Measurements from ENCODE around the gene RASGRP1.

- PRO-cap: no peak
These were observed 26.1 kb downstream of the CDIN1 start for GRCh38 chr15:36605433-36605939.

DNA sequence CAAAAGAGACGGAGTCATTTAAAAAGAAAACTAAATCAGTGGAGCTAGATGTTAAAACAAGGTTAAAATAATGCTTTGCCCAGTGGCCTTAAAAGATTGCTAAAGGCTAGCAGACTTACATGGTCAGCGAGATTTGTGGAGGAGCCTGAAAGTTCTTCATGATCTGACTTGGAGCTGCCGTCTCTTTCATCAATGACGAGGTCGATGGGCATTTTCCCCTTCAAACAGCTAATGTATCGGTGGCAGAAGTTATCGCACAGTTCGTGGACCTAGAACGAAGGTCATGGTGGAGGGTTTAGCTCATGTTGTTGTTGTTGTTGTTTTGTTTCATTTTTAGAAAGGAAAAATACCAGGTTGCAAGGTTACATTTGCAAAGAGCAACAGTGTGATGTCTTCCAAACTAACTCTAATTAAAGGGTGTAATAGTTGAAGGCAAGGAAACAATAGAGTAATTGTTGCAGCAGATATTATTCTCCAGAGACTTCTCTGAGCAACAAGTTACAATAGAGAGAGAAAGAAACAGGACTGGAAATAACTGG is 6.8 kb downstream of the MEIS2 start:
- PRO-cap: no peak

- PRO-cap: unidirectional peak, plus-strand start at chr15:37095903
These were observed 4.3 kb downstream of the MEIS2 start for GRCh38 chr15:37095739-37096836.

GRCh38 chr15:37219420-37219969 is 119.1 kb upstream of the MEIS2 start:
- PRO-cap: no peak

GRCh38 chr15:37558209-37558613 is 376.2 kb upstream of the TMCO5A start:
- PRO-cap: no peak

DNA sequence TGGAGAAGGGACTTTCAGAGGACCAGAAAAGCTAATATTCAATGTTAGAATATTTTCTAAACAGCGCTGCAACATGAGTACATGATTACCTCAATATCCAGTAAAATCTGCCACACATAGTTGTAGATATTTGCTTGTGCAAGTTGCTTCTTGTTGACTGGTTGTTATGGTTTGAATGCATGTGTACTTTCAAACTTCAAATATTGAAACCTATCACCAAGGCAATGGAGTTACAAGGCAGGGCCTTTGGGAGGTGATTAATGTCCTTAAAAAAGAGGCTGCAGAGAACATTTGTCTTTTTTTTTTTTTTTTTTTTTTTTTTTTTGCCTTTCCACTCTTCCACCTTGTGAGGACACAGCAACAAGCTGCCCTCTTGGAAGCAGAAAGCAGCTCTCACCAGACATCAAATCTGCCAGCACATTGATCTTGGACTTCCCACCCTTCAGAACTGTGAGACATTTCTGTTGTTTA is 50.0 kb downstream of the TMCO5A start:
- PRO-cap: no peak

- PRO-cap: no peak
These were observed 107.1 kb downstream of the TMCO5A start for GRCh38 chr15:38041540-38042009.

- PRO-cap: no peak
These were observed 108.3 kb downstream of the TMCO5A start for GRCh38 chr15:38042778-38043180.

- PRO-cap: no peak
These were observed 139.1 kb downstream of the TMCO5A start for GRCh38 chr15:38073477-38073959.

DNA sequence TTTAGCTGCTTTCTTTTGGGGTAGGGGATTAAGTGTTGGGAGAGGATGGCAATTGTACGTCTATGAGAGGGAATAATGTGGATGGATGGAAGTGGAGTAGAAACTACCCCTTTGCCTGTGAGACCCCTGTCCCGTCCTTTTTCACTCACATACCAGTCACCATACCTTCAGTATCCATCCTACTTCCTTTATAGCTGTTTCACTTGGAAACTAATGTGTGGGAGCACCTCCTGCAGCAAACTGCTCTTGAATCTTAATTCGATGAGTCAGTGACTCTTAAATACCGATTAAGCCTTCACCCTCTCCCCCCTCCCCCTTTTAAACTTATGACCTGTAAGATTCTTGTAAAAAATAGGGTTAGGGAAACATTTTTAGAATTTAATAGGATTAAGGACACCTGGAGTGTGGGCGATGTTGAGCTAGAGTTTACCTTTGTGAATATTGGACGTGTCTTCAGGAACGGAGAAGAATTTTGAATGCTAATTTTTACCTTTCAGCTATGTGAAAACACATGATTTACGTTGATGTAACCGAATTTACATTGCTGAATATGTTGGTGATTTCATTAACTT is 852 bp downstream of the SPRED1 start:
- PRO-cap: no peak

DNA sequence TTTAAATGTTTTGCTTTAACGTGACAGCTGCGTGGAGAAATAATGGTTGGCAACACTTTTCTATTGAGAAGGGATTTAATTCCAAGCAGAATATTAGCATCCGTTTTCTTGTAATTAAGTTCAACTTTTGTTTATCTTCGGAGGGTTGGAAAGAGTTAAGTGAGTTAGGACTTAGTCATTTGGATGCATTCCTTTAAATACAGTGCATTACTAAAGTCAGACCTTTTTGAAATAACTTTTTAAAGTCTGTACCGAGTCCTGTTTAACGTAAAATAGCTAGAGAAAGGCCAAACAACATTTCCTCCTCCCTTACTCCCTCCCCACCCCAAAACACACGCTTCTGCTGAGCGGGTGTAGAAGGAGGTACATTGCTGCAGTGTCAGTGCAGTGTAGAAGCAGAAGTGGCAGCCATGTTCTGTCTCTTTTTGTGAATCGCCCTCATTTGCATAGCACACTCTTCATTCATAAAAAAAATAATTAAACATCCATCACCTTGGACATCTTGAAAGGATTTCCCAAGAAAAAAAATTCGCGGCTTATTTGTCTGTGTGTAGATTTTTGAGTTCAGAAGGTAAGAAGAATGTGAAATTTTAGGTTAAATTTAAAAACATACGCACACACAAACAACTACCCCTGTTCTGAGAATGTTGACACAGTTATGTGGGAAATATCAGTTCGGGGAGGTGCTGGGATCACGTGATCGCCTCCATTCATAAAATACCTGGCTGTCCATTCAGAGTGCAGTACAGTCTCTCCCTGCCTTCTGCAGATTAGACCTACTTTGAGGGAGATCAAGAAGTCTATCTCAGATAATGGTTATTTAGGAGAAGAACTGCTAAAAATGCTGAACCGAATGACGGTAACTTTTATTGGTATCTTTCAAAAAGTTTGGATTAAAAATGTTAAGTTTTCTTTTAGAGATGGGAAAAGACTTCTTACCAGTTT is 1.7 kb downstream of the SPRED1 start:
- PRO-cap: no peak

GRCh38 chr15:38497385-38498616 is 43.9 kb downstream of the FAM98B start:
- PRO-cap: no peak

DNA sequence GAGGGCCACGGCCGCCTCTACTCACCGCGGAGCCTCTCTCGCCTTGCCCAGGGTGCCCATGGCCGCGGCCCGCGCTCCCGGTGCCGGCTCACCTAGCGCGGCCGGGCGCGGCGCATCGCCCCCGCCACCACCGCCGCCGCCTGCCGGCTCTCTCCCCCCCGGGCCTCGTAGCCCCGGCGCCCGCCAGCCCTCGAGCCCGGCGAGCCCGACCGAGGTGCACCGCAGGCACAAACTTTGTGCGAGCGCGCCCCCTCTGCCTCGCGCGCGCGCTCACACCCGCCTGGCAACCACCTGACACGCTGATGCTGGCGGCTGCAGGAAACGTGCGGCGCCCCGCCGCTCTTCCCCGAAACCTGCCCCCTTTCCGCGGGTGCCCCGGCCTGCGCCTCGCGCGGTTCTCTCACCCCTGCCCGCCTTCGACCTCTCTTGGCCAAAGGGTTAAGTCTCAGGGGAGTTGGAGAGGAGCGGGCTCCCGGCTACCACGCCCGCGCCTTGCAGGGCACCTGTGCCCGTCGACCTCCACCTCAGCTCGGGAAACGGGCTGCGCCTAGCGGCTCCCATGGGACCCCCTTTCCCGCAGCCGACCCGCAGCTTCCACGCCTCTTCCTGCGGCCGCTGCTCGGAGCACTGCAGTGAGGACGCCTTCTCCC is at the start of gene RASGRP1:
Gene RASGRP1, minus strand, starts transcription at position 246 of the 650 bp plus-strand sequence.
- PRO-cap: no peak

- PRO-cap: no peak
These were observed 300.0 kb upstream of the RASGRP1 start for GRCh38 chr15:38864565-38865003.

- PRO-cap: no peak
These were observed 413.4 kb upstream of the THBS1 start for GRCh38 chr15:39167420-39167990.

- PRO-cap: no peak
These were observed 381.8 kb upstream of the THBS1 start for GRCh38 chr15:39198929-39199642.

DNA sequence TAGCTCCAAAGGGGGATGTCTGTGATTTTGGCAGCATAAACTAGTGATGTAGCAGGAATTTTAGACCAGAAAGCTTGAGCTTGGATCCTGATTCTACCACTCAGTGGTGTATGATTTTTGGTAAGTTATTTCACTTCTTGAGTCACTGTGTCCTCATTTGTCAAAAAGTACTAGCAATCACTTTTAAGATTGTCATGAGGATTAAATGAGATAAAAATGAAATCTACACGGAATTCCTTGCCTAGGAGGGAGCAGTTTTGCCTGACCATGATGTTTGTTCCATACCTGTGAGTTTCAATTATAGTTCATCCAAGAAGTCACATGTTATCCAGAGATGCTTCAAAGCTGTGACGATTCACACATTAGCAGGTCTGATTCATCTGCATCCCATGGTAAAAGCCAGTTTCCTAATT is 76.3 kb upstream of the THBS1 start:
- PRO-cap: no peak

DNA sequence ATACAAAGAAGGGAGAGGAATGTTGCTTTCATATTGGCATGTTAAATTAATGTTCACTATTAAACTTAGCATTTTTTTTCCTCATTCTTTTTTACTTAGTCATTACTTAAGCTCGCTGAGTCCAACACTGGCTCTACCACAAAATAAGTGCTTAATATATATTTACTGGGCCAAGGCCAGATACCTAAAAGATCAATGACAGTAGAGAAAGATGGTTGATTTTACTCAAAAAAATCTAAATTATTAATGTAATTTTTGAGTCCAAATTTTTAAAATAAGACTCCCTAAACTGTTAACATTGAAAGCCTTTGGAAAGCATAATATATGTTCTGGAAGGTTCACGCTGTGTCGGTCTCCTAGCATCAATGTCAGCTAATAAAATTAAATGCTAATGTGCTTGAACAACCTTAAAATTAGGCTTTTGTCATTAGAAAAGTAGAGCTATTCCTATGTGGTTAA is 14.0 kb downstream of the THBS1 start:
- PRO-cap: no peak

- PRO-cap: no peak
These were observed 6.8 kb downstream of the SRP14 start for GRCh38 chr15:40032034-40032805.

GRCh38 chr15:40049543-40050155 is 10.7 kb upstream of the SRP14 start:
- PRO-cap: no peak

Data from aorta (tissue), 1 donor.